K562 (cell line): Measurements from ENCODE around the genes DKC1, H2AB1 and VBP1.

GRCh38 chrX:154419269-154420572, 8.4 kb downstream of the TAFAZZIN start:
- RAMPAGE, long total RNA = no peak
- RRBS = no CpG with 5 or more reads among the region's 31 CpGs
PRO-cap:
- standard = no peak
- CoPRO, capped RNA only, 2 experiments = no peak in any of the 2 experiments
- CoPRO, capped and uncapped RNA, 2 experiments = no peak in any of the 2 experiments
- CoPRO, uncapped RNA only, 2 experiments = no peak in any of the 2 experiments
CAGE:
- cytosol, long polyA plus RNA = no peak
- long polyA plus RNA = no peak
- nucleolus, long total RNA = no peak
- nucleus, long polyA plus RNA = no peak

- RAMPAGE, long total RNA = no peak
- RRBS = no CpG with 5 or more reads among the region's 10 CpGs
PRO-cap:
- standard = no peak
- CoPRO, capped RNA only, 2 experiments = no peak in any of the 2 experiments
- CoPRO, capped and uncapped RNA, 2 experiments = no peak in any of the 2 experiments
- CoPRO, uncapped RNA only, 2 experiments = peak in 1 of 2 experiments; most common plus-strand start chrX:154441122 (in 1)
CAGE:
- cytosol, long polyA plus RNA = no peak
- long polyA plus RNA = no peak
- nucleolus, long total RNA = no peak
- nucleus, long polyA plus RNA = no peak
Measured at GRCh38 chrX:154440932-154441254, 3.0 kb upstream of the FAM50A start.

- RAMPAGE, long total RNA = no peak
- RRBS = no CpG with 5 or more reads among the region's 19 CpGs
PRO-cap:
- standard = no peak
- CoPRO, capped RNA only, 2 experiments = no peak in any of the 2 experiments
- CoPRO, capped and uncapped RNA, 2 experiments = no peak in any of the 2 experiments
- CoPRO, uncapped RNA only, 2 experiments = no peak in any of the 2 experiments
CAGE:
- cytosol, long polyA plus RNA = no peak
- long polyA plus RNA = no peak
- nucleolus, long total RNA = no peak
- nucleus, long polyA plus RNA = no peak
Measured at GRCh38 chrX:154441306-154441824, 2.6 kb upstream of the FAM50A start.

GRCh38 chrX:154546595-154546730, 183 bp downstream of the G6PD start:
- RAMPAGE, long total RNA = no peak
- RRBS = no CpG with 5 or more reads among the region's 10 CpGs
PRO-cap:
- standard = unidirectional peak, plus-strand start at chrX:154546691
- CoPRO, capped RNA only, 2 experiments = no peak in any of the 2 experiments
- CoPRO, capped and uncapped RNA, 2 experiments = no peak in any of the 2 experiments
- CoPRO, uncapped RNA only, 2 experiments = no peak in any of the 2 experiments
CAGE:
- cytosol, long polyA plus RNA = no peak
- long polyA plus RNA = no peak
- nucleolus, long total RNA = no peak
- nucleus, long polyA plus RNA = no peak

- RAMPAGE, long total RNA = no peak
- RRBS = no CpG with 5 or more reads among the region's 17 CpGs
PRO-cap:
- standard = bidirectional peak, plus-strand start at chrX:154762878, minus-strand start at chrX:154762552
- CoPRO, capped RNA only, 2 experiments = peak in 2 of 2 experiments; most common minus-strand start chrX:154762552 (in 2)
- CoPRO, capped and uncapped RNA, 2 experiments = peak in 2 of 2 experiments; most common minus-strand start chrX:154762537 (in 1)
- CoPRO, uncapped RNA only, 2 experiments = peak in 1 of 2 experiments; most common minus-strand start chrX:154762596 (in 1)
CAGE:
- cytosol, long polyA plus RNA = no peak
- long polyA plus RNA = no peak
- nucleolus, long total RNA = no peak
- nucleus, long polyA plus RNA = no peak
Measured at GRCh38 chrX:154762395-154762685, 324 bp upstream of the DKC1 start.

DNA sequence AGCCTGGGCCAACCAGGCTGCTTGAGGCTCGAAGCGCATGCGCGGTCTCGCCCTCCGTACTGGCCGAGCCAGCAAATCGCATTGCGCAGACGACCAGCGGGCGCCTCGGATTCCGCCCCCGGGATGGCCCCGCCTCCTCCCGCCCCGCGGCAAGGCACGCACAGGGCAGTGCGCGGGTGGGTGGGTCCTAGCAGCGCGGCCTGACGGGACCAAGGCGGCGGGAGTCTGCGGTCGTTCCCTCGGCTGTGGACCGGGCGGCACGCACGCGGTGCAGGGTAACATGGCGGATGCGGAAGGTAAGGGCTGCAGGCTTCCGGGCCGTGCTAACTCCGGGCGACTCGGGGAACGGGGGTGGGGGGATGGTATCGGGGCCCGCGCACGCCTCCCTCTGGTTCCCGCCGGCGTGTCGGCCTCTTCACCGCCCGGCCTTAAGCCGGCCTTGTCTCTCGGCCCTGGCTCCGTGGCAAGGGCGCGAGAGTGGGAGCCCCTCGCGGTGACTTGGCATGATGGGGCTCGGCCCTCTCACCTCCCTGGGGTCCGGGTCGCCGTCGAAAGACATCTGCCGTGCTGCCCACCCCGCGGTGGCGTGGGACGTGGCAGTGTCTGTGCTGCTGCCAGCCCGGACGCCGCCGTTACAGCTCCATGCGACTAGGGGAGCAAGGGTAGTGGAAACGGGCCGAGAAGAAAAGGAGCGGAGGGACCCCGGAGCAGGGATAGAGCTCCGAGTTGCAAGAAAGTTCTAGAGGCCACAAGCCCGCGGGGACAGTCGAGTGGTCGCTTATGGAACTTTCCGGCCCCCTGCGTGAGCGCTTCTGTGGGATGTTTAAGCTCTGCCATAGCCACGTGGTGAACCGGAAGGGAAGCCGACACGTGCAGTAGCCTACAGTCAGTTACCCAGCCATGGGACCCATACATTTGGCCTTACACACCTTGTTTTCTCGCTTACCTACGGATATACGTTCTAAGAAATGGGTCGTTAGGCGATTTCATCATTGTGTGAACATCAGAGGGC, at the start of gene DKC1:
TSS of gene DKC1 (plus strand) at position 179 of the 1,012 bp plus-strand sequence.
- RAMPAGE, long total RNA = start-site peak on the plus strand centred at position 197 of the sequence, 143 bp wide, 3,193 and 1,800 reads in 2 replicates
- RRBS = 2% methylated on average over 42 of the region's 96 CpGs
PRO-cap:
- standard = bidirectional peak, plus-strand start at position 193 of the sequence, minus-strand start outside the sequence; bidirectional peak, plus-strand start at position 856 of the sequence, minus-strand start at position 814 of the sequence
- CoPRO, capped RNA only, 2 experiments = peak in 2 of 2 experiments; most common plus-strand start position 190 of the sequence (in 2)
- CoPRO, capped and uncapped RNA, 2 experiments = peak in 2 of 2 experiments; most common plus-strand start position 168 of the sequence (in 1); most common minus-strand start position 251 of the sequence (in 1)
- CoPRO, uncapped RNA only, 2 experiments = peak in 1 of 2 experiments; most common plus-strand start position 190 of the sequence (in 1); most common minus-strand start position 496 of the sequence (in 1)
CAGE:
- cytosol, long polyA plus RNA = start-site peak on the plus strand centred at position 172 of the sequence, 203 bp wide, 1,772 and 1,166 reads in 2 replicates
- long polyA plus RNA = start-site peak on the plus strand centred at position 233 of the sequence, 92 bp wide, 1,163 and 2,169 reads in 2 replicates
- nucleolus, long total RNA = no peak
- nucleus, long polyA plus RNA = start-site peak on the plus strand centred at position 222 of the sequence, 141 bp wide, 1,640 and 2,478 reads in 2 replicates

- RAMPAGE, long total RNA = no peak
- RRBS = no CpG with 5 or more reads among the region's 33 CpGs
PRO-cap:
- standard = no peak
- CoPRO, capped RNA only, 2 experiments = no peak in any of the 2 experiments
- CoPRO, capped and uncapped RNA, 2 experiments = no peak in any of the 2 experiments
- CoPRO, uncapped RNA only, 2 experiments = no peak in any of the 2 experiments
CAGE:
- cytosol, long polyA plus RNA = no peak
- long polyA plus RNA = no peak
- nucleolus, long total RNA = no peak
- nucleus, long polyA plus RNA = no peak
Measured at GRCh38 chrX:154884877-154885232, at the start of gene H2AB1. TSS of gene H2AB1 (plus strand) at chrX:154884972.

DNA sequence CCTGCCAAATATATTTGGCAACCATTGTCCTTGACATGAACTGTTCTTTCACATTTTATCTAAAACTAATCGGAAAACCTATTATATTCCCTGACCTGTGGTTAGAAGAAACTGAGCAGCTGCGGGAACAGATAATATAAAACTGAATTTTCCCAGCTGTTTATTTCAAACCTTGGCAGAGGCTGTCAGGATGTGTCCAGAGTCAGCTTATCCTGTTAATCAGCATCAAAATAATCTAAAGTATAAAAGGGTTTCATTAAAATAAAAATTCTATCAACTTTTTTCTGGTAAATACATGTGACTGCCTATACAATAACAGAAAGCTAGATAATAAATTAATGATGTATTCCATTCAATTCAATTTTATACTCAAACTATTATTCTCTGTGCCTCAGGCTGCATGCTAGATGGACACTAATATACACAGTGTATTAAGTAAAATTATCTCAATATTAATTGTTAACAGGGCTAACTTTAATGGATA, 12.2 kb downstream of the F8 start:
- RAMPAGE, long total RNA = no peak
- RRBS = no CpG with 5 or more reads among the region's 2 CpGs
PRO-cap:
- standard = no peak
- CoPRO, capped RNA only, 2 experiments = no peak in any of the 2 experiments
- CoPRO, capped and uncapped RNA, 2 experiments = no peak in any of the 2 experiments
- CoPRO, uncapped RNA only, 2 experiments = no peak in any of the 2 experiments
CAGE:
- cytosol, long polyA plus RNA = no peak
- long polyA plus RNA = no peak
- nucleolus, long total RNA = no peak
- nucleus, long polyA plus RNA = no peak

GRCh38 chrX:155215850-155216625, at the start of gene VBP1:
TSS of gene VBP1 (plus strand) at chrX:155216460.
- RAMPAGE, long total RNA = start-site peak on the plus strand at chrX:155216448-155216479, 540 and 108 reads in 2 replicates
- RRBS = no CpG with 5 or more reads among the region's 38 CpGs
PRO-cap:
- standard = unidirectional peak, plus-strand start at chrX:155215998; bidirectional peak, plus-strand start at chrX:155216460, minus-strand start at chrX:155216281
- CoPRO, capped RNA only, 2 experiments = peak in 2 of 2 experiments; most common plus-strand start chrX:155216460 (in 2); most common minus-strand start chrX:155216281 (in 2)
- CoPRO, capped and uncapped RNA, 2 experiments = peak in 2 of 2 experiments; most common plus-strand start chrX:155216460 (in 2); most common minus-strand start chrX:155216258 (in 1)
- CoPRO, uncapped RNA only, 2 experiments = peak in 1 of 2 experiments; most common plus-strand start chrX:155216461 (in 1); most common minus-strand start chrX:155216255 (in 1)
CAGE:
- cytosol, long polyA plus RNA = no peak
- long polyA plus RNA = no peak
- nucleolus, long total RNA = no peak
- nucleus, long polyA plus RNA = no peak

DNA sequence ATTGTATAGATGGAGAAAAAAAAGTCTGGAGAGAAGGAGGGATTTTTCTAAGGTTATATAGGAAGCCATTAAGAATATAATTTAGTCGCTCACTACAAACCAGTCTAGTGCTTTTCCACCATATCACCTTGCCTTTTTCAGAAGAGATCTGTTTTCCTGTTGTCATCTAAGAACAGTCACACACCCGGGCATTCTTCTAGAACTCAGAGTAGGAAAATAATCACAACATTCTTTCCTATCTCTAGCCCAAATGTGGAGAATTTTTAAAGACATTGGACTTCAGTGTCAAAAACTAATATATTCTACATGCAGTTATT, 419 bp downstream of the CLIC2 start:
- RAMPAGE, long total RNA = no peak
- RRBS = no CpG with 5 or more reads among the region's 2 CpGs
PRO-cap:
- standard = no peak
- CoPRO, capped RNA only, 2 experiments = no peak in any of the 2 experiments
- CoPRO, capped and uncapped RNA, 2 experiments = no peak in any of the 2 experiments
- CoPRO, uncapped RNA only, 2 experiments = no peak in any of the 2 experiments
CAGE:
- cytosol, long polyA plus RNA = no peak
- long polyA plus RNA = no peak
- nucleolus, long total RNA = no peak
- nucleus, long polyA plus RNA = no peak

- RAMPAGE, long total RNA = no peak
- RRBS = no CpG with 5 or more reads among the region's 3 CpGs
PRO-cap:
- standard = no peak
- CoPRO, capped RNA only, 2 experiments = no peak in any of the 2 experiments
- CoPRO, capped and uncapped RNA, 2 experiments = no peak in any of the 2 experiments
- CoPRO, uncapped RNA only, 2 experiments = no peak in any of the 2 experiments
CAGE:
- cytosol, long polyA plus RNA = no peak
- long polyA plus RNA = no peak
- nucleolus, long total RNA = no peak
- nucleus, long polyA plus RNA = no peak
Measured at GRCh38 chrX:155641811-155642250, 29.1 kb upstream of the TMLHE start.

GRCh38 chrX:155766883-155767973, 113.9 kb upstream of the VAMP7 start:
- RAMPAGE, long total RNA = no peak
- RRBS = 40% methylated on average over 4 of the region's 22 CpGs
PRO-cap:
- standard = bidirectional peak, plus-strand start at chrX:155767753, minus-strand start at chrX:155767503
- CoPRO, capped RNA only, 2 experiments = no peak in any of the 2 experiments
- CoPRO, capped and uncapped RNA, 2 experiments = no peak in any of the 2 experiments
- CoPRO, uncapped RNA only, 2 experiments = no peak in any of the 2 experiments
CAGE:
- cytosol, long polyA plus RNA = no peak
- long polyA plus RNA = no peak
- nucleolus, long total RNA = no peak
- nucleus, long polyA plus RNA = no peak

DNA sequence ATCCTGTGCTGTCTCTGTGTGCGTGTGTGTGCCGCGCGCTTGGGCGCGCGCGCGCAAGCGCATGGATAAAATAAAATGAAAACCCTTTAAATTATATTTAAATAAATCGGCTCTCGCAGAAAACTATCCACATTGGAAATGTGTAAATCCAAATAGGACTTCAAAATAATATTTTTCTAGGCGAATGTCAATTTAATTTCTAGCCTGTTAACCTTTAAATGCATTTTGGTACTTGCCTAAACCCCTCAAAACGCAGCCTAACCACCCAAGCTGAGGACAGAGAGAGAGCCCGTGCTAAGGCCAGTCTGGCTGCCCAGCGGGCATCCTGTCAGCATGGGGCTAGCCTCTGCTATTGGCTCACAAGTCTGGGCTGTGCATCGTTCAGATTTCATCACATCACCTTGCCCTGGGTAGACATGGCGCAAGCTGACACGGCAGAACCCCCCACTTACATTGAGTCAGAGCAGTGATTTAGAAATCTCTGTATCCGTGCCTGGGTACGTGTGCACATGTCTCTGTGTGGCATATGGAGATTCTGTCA, 112.9 kb upstream of the VAMP7 start:
- RAMPAGE, long total RNA = no peak
- RRBS = no CpG with 5 or more reads among the region's 21 CpGs
PRO-cap:
- standard = no peak
- CoPRO, capped RNA only, 2 experiments = no peak in any of the 2 experiments
- CoPRO, capped and uncapped RNA, 2 experiments = no peak in any of the 2 experiments
- CoPRO, uncapped RNA only, 2 experiments = no peak in any of the 2 experiments
CAGE:
- cytosol, long polyA plus RNA = no peak
- long polyA plus RNA = no peak
- nucleolus, long total RNA = no peak
- nucleus, long polyA plus RNA = no peak

- RAMPAGE, long total RNA = no peak
- RRBS = no CpG with 5 or more reads among the region's 2 CpGs
PRO-cap:
- standard = no peak
- CoPRO, capped RNA only, 2 experiments = no peak in any of the 2 experiments
- CoPRO, capped and uncapped RNA, 2 experiments = no peak in any of the 2 experiments
- CoPRO, uncapped RNA only, 2 experiments = no peak in any of the 2 experiments
CAGE:
- cytosol, long polyA plus RNA = no peak
- long polyA plus RNA = no peak
- nucleolus, long total RNA = no peak
- nucleus, long polyA plus RNA = no peak
Measured at GRCh38 chrX:155967123-155967383, 30.4 kb upstream of the IL9R start.